Sciatic nerve (tissue), 1 donor: Measurements from ENCODE around the genes SAG and UGT1A8.

DNA sequence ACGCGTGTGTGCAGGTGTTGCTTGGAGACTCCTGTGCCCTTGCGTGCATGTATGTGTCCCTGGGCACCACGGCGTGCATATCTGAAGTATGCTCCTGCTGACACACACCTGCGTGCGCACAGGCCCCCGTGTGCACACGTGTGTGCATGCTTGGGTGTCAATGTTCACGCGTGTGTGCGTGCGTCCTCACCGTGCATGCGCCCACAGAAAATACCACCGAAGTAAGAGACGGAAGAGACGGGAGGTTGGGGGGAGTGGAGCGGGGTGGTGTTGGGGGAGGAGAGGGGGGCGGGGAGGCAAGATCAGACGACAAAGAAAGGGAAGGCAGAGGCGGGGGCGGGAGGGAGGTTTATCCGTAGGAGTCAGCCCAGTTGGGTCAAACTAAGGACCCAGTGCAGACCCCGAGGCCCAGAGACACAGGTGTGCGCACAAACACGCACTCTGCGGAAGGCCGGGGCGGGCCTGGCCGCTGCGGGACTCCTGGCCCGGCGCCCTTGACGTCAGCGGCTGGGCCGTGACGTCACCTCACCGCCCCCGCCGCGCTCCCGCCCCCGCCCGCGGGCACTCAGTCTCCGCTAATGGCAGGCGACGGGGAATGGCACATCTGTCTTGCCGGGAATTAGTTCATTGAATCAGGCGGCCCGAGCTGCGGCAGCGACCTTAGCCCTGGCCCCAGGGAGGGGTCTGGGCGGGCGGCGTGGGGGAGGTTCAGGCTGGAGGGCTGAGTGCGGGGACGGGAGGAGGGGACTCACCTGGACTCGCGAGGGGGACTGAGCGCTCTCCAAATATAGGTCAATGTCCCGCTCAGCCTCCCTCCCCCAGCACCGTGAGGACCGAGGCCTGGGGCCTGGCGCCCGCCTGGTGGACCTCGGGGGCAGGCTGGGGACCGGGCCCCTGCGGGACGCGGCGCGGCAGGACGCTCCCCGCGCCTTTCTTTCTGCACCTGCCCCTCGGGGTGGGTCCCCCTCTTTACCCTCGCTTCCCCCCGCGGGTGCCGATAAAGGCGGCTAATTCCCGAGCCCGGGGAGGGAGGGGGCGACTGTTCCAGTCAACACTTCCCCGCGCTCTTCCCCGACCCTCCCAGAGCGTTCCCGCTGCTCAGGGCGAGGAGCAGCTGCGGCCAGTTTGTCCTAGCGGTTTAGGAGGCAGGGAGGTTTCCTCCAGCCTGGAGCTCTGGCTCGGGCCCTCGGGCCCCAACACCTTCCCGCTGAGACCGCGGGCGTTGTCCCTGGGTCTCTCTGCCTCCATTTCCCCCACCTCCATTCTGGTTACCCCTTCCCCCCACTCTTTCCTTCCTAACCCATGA lies 15.5 kb upstream of the ECEL1 start:
- PRO-cap: no peak

DNA sequence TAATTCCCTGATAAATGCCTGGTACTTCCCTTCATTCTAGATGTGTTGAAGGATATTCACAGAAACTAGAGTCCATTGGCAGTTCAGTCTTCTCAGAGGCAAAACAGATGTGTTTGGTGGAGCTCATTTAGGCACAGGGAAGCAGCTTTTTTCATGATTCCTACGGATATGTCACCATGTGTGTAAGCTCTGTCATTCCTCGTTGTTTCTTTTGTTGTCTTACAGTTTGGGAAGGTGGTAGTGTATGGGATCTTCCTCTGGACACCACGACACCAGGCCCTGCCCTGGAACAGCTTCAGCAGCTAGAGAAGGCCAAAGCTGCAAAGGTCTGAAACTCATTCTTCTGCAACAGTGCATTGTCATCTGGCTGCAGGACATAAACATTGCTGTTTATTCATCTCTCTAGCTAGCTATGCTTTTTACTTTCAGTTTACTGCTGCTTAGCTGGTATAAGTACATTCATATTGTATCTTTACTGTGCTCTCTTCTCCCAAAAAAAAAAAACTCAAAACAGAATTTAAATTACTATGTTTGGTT lies 39.1 kb upstream of the KCNJ13 start:
- PRO-cap: no peak

GRCh38 chr2:232816401-232817300 lies 40.3 kb upstream of the KCNJ13 start:
- PRO-cap: no peak

DNA sequence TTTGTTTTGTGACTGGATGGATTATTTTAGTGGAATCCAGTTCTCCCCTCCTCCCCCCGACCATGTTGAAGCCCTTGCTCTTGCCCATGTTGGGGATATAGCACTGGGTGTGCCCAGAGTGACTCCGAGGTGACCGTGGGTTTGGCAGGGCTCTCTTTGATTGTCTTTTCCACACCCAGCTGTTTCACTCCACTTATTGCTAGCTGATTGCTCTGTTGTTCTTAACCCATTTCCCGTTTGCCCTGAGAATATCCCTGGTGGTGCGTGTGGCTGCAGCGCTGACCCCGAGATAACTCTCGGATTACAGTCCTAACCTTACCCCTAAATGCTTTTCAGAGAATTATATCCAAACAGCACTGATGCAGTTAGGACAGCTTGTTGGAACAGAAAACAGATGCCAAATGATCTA lies 34.4 kb upstream of the SNORC start:
- PRO-cap: no peak

GRCh38 chr2:232860571-232861487 lies 9.2 kb upstream of the SNORC start:
- PRO-cap: no peak

DNA sequence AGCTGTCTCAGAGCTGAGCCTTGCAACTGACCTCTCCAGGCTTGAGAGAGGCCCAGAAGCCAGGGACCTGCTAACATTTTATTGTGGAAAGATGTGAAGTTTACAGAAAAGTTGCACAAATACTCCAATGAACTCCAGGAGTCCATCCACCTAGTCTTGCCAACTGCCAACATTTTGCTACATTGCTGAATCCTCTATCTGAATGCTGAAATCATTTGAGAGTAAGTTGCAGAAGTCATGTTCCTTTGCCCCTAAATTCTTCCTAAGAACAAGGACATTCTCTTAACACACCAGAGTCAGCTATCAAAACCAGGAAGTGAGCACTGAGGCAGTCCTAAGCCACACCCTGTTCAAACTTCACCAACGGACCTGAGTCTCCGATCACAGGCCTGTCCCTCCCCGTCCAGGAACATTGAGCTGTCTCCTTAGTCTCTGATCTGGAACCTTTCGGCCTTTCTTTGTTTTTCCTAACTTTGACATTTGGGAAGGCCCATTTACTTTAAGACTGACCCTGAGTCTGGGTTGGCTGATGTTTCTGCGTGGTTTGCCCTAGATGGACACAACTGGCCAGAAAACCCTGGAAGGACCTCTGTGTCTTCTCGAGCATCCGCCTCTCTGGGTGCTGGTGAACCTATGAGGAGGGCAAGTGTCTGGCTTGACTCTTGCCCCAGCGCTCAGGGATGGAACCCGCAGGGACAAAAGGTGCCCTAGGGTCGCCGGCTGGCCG lies 4.1 kb downstream of the SNORC start:
- PRO-cap: no peak

DNA sequence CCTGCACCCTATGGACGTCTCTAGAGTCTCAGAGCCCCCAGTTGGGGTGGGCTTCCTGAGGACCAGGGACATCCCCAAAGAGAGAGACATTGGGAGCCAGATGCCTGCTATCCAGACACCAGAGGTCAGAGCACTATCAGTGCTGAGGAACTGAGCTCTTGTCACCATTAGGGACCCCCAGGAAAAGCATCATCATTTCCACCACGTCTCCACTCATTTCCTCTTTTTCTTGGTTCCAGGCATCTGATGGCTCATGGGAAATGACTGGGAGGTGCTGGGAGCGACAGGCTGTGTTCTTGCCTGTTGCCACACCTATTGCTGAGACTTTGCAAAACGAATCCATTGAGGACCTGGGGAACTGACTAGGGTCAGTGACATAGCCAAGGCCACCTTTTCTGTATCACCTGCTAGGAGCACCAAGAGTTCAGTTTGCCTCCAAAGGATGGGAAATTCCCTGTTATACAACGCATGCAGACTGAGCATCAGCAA lies 9.5 kb downstream of the NEU2 start:
- PRO-cap: no peak

DNA sequence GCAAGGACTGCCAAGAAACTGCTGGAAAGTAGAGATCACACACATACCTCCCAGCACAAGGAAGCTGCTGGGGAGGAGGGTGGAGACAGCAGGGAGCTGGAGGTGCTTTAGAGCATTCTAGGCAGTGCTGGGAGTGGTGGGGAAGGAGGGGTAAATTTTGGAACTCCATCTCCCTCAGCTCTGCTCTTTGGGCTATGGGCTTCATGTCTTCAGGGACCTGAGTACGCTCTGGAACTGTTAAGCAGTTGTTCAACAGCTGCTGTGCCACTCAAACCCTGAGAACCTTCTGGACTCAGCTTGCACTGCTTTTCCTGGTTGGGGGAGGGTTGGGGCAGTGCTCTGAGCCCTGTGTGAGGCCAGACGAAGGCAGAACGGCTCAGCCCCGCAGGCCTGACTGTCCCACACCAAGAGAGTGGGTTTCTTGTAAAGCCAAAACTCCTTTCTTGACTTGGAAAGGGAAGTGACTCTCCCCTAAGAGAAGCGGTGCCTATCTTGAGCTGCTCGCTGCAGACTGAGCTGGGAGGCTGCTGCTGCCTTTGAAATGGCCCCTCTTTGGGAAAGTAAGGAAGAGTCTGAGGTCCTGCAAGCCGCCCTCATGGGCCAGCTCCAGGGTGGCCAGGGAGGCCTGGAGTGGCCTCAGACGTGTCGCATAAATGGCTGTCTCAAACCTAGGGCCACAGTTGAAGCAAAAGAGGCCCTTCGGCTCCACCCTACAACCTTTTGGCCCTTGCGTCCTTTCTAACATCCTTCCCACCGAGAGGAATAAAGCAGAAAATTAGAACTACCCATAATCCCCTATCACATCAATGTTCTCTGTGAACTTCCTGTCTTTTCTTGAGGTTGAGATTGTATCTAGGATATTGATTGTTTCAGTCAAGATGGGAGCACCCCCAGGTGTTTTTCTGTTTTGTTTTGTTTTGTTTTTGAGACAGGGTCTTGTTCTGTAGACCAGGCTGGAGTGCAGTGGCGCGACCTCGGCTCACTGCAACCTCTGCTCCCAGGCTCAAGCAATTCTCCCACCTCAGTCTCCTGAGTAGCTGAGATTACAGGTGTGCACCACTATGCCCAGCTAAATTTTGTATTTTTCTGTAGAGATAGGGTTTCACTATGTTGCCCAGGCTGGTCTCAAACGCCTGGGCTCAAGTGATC lies 23.4 kb downstream of the INPP5D start:
- PRO-cap: no peak

GRCh38 chr2:233088913-233089360 lies 28.8 kb downstream of the INPP5D start:
- PRO-cap: no peak

DNA sequence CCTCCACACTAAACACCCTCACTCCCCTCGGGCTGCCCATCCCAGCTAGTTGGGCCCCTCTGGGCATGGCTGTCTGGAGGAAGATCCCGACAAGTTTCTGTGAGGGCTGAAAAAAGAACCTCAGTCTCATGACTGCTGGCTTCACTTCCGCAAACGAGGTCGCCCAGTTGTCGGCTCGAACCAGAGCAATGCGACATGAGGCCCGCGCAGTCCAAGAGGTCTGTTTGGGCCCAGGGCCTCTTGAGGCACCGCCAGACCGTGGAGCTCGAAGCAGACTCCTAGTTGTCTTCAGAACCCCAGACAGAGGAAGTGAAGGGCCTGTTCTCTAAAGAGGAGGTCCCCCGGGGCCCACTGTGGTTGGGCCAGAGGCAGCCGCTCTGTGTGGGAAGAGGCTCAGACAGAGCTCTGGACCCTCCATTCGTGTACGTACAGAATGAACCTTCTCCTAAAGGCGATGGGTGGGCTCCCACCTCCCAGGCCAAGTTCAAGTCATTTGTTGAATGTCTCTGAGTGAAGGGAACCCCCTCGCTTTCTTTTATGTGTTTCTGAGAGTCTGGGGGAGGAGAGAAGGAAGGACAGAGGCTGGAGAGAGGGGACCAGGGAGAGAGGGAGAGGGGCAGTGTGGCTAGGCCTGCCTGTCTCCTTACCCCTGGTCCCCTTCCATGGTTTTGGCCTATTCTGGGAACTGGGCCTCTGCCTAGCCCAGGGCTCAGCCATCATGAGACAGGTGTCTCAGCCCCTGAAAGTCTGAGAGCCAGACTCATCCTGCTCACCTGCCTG lies 64.7 kb downstream of the INPP5D start:
- PRO-cap: no peak

GRCh38 chr2:233161521-233161993 lies 89.9 kb upstream of the ATG16L1 start:
- PRO-cap: no peak

- PRO-cap: no peak
These were observed 82.5 kb upstream of the ATG16L1 start for GRCh38 chr2:233168860-233169475.

GRCh38 chr2:233213525-233214062 lies 37.9 kb upstream of the ATG16L1 start:
- PRO-cap: no peak

DNA sequence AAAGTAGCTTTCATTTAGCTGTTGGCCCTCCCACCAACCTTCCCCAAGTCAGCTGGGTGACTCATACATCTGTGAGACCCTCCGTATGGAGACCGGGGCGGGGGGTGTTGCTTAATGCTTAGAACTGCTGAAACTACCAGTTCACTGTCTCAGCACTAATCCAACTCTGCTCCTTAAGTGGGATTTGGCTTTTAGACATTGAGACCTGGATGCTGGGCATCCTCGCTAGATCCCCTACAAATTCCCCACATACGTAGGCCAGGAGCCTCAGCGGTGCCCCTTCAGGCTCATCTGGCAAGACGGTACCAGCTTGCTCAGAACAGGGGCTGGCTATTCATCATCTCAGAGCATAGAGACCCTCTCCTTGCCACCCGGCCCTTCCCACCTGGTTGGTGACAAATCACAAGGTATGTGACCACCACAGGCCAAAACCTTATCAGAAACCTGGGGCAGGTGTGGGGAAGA lies at the start of gene SAG:
SAG (plus strand) TSS at position 201 of the 465 bp plus-strand sequence.
- PRO-cap: no peak

DNA sequence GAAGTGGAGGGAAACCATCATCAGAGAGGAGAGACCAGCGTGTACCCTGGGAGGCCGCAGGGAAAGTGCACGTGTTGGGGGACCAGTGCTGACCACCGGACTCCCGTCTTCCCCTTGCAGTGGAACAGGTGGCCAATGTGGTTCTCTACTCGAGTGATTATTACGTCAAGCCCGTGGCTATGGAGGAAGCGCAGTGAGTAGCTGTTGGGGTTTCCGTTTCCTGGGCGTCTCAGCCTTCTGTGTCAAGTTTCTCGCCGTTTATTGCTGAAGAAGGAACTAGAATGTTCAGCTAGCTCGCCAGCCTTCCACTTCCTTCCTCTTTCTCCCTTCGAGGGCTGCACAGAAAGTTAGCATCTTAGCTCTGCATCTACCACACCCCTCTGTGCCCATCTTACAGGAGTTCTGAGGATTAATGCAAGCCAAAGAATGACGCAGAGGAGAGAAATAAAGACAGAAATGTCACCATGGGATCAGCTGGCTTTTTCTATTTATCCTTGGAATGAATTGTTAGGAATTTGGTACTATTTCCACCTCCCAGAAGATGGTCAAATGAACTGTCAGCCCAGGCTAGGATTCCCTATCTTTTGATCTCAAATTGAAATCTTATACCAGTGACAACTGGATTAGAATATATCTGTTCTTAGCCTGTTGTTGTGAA lies 22.6 kb upstream of the DGKD start:
- PRO-cap: no peak

DNA sequence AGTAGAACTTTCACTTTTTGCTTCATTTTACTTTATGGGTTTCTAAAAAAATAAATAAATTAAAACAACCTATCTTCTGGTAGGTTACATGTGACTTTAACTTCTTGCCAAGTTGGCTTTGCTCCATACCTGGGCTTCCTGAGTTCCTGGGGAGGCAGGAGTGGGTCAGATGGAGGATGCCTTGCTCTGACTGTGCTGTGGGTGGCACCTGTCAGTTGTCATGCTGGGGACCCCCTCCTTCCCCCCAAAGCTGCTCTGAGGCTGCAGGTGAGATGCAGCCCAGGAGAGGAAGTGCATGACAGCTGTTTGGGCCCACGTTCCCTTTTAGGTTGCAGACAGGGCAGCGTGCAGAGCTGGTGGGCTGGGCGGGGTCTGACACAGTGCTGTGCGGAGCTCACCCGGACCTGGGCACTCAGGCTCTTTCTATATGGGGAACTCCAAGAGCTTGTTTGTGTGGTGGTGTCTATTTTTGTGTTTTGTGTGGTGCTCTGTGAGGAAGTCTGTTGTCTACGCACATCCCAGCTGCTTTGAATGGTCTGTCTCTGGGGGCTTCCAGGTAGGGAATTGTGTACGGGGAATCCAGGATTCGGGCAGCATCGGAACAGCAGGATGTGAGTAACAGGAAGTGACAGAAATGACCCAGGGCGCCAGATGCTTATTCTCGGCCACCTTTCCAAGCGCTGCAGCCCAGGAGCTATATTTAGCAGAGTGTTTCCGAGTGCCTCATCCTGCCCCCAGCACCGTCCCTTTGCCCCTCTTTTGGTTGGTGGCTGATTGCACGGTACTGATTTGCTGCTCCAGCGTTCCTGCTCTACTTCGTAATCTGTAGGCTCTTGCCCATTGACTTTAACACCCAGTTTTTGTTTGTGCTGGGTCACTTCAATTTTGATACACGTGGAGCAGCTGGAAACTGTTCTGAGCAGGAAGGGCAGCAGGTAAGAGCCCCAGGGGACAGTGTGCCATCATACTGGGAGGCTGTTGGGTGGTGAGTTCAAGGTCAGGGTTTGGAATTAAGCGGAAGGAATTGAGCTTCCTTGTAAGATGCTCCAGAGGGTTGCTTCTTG lies 64.5 kb downstream of the DGKD start:
- PRO-cap: bidirectional peak, plus-strand start at position 703 of the sequence, minus-strand start at position 630 of the sequence

- PRO-cap: unidirectional peak, minus-strand start at chr2:233422286; unidirectional peak, plus-strand start at chr2:233422629
These were observed 67.8 kb downstream of the DGKD start for GRCh38 chr2:233421988-233422694.

GRCh38 chr2:233423190-233423862 lies 69.0 kb downstream of the DGKD start:
- PRO-cap: no peak

DNA sequence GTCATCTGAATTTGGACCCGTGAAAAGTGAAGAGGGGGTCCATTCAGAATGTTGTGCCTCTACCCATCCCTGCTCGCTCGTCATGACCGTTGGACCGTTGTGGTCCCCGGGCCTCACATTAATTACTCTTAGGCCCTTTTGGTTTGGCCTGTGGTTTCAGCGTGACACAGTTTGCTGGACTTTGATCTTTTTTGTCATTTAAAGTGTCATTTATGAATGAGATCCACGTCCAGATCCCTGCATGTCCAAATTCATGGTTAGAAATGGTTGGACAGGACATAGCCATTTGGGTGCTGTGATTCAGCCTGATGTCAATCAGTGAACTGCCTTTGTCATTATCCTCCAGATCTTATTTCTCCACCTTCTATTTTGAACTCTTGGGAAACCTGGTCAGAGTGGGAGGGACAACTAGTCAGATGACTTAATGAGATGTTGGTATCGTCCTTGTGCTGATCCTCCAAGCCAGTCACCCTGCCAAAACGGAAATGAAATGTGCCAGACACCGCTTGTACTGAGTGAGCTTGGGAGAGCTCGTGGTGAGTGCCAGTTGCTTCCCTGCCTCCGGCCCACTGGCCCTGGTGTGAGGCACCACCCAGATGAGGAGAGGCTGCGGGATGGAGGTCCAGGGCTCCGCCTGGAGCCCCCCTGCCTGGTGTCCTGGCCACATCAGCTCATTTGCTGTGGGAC lies 69.9 kb downstream of the DGKD start:
- PRO-cap: unidirectional peak, plus-strand start at position 546 of the sequence

GRCh38 chr2:233617328-233618031 lies at the start of gene UGT1A8:
TSS of gene UGT1A8 (plus strand) at chr2:233617633.
- PRO-cap: no peak